HCT116 (cell line): ENCODE measurements around a stretch of chr5.

- RRBS: 2% methylated on average over 5 of the region's 23 CpGs
Measured at GRCh38 chr5:6633975-6634642, 869 bp downstream of the SRD5A1 start.

GRCh38 chr5:6636042-6636942, 3.1 kb downstream of the SRD5A1 start:
- RRBS: no CpG with 5 or more reads among the region's 8 CpGs

GRCh38 chr5:6711936-6712830, 1.0 kb upstream of the TENT4A start:
- RRBS: 2% methylated on average over 11 of the region's 66 CpGs

DNA sequence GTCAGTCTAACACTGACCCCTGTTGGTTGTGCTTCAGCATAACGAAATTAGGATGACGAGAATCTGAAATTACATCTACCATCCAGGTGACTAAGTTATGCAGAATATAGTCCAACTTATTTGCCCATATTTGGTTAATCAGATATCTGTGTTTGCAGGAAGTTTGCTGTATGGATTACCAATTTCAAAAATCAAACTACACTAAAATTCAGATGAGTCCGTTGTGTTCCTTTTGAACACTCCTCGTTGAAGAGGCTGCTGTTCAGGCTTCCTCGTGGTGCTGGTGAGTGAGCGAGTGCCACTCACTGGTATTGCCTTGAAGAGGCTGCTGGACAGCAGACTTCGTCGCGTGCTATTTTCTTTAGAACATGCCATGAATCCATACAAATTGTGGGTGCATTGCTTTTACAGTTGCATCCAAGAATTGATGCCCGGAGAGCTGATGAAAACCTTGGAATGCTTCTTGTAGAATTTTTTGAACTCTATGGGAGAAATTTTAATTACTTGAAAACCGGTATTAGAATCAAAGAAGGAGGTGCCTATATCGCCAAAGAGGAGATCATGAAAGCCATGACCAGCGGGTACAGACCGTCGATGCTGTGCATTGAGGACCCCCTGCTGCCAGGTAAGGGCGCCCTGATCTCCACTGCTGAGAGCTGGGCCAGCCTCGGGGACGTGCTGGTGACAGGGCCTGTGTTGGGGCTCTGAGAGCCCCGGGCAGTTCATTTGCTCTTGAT, 32.7 kb downstream of the TENT4A start:
- RRBS: 97% methylated on average over 2 of the region's 19 CpGs

GRCh38 chr5:6753725-6754250, 40.6 kb downstream of the TENT4A start:
- RRBS: 100% methylated on average over 2 of the region's 11 CpGs

DNA sequence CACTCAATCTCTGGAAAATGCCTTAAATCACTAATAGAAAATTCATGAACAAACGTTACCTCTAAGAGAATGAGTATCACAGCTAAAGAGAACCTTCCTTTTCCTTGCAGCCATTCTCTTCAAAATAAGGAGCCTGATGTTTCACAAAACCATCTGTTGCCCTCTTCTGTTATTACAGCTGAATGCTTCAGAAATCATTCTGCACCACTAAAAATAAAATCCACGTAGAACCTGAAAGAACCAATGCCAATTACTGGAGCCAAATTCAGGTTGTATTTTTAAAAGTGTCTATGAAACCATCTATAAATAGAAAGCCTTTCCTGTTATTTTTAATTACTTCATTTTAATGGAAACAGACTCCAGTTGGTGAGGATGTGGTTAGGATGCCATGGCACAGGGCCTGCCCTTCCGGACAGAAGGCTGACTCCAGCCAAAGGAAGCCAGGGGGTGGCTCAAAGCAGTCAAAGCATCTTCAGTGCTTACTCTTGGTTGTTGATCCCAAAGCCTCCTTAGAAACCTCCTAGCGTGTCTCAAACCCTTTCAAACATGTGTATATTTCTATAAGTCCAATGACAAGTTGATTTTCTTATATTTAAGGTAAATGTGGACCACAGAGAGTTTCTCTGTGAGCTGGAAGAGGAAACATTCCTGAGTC, 119.8 kb downstream of the TENT4A start:
- RRBS: no CpG with 5 or more reads among the region's 4 CpGs

- RRBS: no CpG with 5 or more reads among the region's 17 CpGs
Measured at GRCh38 chr5:7851401-7852066, 601 bp upstream of the CFAP90 start.

GRCh38 chr5:9540617-9541366, 5.1 kb downstream of the SEMA5A start:
- RRBS: no CpG with 5 or more reads among the region's 10 CpGs

DNA sequence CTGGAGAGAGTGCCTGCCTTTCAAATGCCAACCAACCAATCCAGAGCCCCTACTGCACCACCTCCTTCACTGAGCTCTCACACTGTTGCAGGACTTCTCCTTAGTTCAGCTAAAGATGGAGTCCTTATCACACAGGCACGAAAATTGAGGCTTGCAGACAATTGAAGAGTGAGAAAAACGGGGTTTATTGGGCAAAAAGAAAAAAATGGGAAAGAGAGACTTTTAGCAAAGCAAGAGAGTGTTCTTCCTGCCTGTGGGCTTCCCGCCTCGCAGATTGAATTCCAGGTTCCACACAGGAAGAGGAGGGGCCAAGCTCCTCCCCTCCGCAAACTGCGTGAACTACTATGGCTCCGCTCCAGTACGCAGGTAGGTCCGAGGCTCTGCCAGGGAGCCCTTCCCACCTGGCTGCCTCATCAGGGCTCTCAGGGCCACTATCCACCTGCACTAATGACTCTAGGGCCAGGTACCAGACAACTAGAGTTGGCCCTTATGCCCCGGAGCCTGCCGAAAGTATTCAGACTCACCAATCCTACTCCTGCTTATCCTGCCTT, 8.4 kb upstream of the CMBL start:
- RRBS: no CpG with 5 or more reads among the region's 11 CpGs

- RRBS: 5% methylated on average over 3 of the region's 31 CpGs
Measured at GRCh38 chr5:10352536-10353411, 721 bp upstream of the MARCHF6 start.

DNA sequence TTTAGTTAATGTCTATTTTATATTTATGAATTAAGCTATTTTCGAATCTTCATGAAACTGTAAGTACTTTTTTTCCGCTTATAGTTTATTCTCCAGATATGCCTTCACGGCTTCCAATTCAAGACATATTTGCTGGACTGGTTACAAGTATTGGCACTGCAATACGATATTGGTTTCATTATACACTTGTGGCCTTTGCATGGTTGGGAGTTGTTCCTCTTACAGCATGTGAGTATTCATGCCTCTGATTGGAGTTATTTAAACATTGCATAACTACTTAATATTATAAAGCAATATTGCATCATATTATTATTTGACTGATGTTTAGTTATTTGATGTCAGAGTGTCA, 28.2 kb downstream of the MARCHF6 start:
- RRBS: no CpG with 5 or more reads among the region's 4 CpGs

DNA sequence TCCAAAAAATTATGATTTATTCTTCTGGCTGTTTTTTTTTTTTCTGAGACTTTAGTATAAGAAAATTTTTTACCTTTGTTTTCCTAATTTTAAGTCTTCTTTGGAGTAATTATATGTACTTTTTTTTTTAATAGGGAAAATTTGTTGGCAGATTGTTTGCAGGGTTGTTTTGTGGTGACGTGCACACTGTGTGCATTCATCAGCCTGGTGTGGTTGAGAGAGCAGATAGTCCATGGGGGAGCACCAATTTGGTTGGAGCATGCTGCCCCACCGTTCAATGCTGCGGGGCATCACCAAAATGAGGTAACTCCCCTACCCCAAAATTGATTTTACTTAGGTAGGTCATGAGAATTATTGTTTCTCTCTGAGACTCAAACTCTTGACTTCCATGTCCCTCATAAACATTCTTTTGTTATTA, 36.7 kb downstream of the MARCHF6 start:
- RRBS: no CpG with 5 or more reads among the region's 3 CpGs

DNA sequence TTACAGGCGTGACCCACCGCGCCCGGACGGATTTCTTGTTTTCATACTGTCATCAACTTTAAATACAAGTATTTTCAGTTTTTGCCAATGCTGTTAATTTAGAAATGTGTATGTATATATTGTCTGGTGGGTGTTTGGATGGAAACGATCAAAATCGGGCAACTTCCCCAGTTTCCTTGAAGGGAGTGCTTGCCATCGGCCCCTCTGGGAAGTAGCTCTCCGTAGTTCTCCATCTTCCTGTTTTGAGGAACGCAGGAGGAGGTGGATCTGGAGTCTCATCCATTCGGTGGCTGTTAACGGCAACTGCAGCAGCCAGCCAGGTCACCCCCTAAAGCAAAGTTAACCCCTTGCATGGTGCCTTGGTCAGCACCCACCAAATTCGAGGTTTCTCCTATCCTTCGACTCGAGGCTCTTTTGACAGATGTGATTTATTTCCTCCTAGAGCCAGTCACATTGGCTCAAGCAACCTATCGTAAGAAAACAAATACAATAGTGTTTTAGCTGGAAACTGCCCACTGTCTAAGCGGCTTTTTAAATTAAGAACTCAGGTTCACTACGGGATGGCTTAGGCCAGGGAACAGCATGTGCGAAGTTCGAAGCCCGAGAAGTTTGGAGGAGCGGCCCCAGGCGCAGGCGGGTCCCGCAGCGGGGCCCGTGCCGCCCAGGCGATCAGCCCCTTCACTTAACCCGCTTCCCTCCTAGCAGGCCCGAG, 616 bp upstream of the ROPN1L start:
- RRBS: no CpG with 5 or more reads among the region's 31 CpGs

DNA sequence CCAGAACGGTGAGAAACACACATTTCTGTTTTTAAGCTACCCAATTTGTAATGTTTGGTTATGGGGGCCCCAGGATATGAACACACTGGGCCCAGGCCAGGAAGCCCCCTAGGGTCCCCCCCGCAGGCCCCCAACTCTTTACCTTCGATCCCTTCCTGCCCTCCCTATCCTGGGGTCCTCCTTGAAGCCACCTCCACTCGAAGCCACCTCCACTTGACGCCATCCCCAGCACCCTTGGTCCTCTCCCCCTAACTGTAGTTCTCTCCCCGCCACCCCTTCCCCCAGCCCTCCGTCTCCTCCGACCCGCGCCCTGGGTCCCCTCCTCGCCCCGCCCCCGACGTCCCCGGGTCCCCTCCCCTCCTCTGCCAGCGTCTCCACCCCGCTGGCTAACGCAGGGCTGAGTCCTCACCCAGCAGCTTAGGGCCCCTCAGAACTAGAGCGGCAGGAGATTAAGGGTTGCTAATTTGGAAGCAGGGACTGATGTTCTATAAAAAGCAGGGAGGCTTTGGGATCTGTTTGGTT, 30.7 kb upstream of the ANKRD33B start:
- RRBS: no CpG with 5 or more reads among the region's 19 CpGs

DNA sequence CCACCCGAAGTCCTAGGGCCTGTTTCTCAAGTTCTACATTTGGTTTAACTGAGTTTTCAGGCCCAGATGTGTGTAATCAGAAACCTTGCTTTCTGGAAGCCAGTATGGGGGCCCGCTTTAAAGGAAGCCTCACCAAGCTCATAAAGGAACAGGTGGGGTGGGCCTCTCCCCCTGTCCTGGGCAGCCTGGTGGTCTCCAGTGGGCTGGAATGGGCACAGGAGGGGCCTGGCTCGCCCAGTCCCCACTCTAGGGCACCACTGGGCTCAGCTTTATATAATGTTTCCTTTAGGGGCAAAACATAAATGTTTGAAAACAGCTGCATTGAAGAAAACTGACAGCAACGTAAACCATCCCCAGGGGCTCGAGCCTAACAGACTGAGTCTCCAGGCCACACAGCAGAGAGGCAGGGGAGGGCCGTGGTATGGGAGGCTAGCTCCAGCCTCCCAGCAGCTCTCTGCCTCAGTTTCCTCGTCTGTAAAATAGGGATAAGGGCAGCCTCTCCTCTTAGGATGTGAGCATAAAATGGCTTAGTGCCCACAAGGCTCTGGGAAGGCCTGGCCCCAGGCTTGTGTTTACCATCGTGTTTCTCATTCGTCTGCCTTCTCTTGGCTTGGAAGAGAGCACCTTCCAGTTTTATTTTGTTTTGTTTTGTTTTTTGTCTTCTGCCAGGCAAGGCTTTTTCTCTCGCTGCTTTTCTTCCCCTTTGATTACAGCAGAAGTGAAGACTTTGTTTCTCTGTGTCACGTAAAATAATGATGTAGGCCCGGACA, 2.6 kb downstream of the ANKRD33B start:
- RRBS: no CpG with 5 or more reads among the region's 12 CpGs

GRCh38 chr5:10577605-10578046, 13.8 kb downstream of the ANKRD33B start:
- RRBS: no CpG with 5 or more reads among the region's 8 CpGs

DNA sequence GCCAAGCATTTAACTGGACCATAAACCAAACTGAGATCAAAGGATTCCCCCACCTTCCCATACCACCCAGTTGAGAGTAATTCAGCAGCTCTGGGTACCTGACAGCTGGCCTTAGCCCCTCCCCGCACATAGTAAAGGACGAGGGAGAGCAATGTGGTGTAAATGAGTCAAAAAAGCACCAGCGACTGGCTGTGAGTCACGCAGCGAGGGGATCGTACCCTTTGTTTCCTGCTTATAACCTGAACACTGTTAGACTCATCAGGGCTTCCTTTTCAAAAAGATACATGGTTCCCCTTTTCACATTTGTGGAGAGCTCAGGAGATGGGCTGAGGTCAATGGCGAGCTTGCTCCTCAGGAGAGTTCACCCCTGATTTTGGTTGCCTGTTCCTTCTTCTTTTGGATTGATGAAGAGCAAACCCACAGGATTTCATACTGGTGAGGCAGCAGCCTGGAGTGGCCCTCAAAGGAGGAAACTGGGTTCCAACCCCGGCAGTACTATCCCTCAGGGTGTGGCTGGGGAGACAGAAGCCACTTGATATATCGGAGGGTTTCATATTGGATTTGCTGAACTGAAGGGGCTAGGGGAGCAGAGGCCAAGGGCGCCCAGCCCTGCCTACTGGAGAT, 71.5 kb downstream of the ANKRD33B start:
- RRBS: no CpG with 5 or more reads among the region's 10 CpGs

GRCh38 chr5:10758860-10759390, 2.1 kb downstream of the DAP start:
- RRBS: no CpG with 5 or more reads among the region's 7 CpGs

GRCh38 chr5:10759976-10760546, 973 bp downstream of the DAP start:
- RRBS: no CpG with 5 or more reads among the region's 10 CpGs

DNA sequence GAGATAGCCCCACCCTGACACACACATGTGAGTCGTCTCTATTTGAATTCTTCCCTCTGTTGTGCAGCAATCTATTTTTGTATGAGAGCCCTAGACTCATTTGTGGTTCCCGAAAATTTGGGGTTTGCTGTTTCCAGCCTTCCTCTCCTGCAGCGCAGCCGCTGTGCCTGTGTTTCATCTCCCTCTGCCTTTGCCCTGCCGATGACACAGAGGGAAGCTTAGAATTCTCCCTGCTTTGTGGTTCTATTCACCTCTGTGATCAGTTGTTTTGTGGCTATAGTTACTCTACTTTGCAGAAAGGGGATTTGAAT, 95.7 kb upstream of the DAP start:
- RRBS: no CpG with 5 or more reads among the region's 5 CpGs